Skeletal muscle cell (primary cell): ENCODE data around the gene IFNA7.

DNA sequence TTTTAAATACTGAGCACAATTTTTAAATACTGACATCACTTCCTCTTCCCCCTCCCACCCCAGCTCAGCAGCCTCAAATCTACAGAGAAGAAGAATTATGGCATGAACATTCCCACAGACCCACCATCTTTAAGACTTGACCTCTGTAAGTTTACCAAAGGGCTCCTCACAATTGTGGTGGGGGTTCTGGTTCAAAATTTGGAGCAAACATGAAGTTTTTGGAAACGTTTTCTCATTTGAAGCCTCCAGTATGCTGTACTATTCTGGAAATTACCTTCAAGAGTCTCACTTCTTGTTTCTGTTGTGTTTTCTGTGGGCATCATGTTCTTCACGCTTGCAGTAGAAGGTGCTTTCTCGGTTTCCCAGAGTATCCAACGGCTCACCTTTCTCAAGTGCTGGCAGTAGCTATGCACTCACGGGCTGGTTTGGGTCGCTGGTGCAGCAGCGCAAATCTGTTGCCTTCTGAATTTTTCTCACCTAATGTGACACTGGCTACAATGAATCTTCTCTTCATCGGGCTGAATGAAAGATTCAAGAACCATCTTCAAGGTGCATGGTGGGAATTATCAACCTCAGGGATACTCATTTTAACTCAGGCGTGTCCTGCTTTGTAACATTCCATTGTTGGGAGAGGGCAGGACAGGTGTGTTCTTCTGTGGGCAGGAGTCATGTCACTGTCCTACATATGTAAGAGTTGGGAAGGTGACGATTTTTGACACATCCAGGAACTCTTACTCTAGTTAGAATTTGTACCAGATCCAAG is 42.9 kb downstream of the ACER2 start:
- RRBS: no CpG with 5 or more reads among the region's 10 CpGs

DNA sequence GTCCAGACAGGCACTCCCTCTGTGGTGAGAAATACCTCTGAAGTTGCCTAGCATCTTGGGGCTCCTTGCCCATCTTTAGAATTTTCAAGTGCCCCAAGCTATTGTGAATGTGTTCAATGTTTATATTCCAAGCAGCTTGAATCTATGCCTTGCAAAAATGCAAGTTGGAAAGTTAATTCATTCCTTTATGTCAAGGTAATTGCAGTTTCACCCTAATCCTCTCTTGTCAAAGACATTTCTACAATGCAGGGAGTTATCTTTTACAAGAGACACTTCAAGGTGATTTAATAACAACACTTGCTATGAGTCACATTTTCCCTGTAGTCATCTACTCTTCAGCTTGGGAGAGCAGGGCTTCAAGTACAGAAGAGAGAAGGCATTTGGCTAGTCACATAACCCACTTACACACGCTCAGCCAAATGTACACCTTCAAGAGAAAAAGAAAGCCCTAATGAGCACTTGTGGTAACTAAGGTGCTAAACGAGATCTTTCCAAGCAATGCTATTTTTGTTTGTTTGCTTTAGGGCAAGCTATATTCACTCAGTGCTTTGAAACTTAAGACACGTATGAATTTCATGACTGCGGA is 302.4 kb downstream of the MLLT3 start:
- RRBS: no CpG with 5 or more reads among the region's 4 CpGs

GRCh38 chr9:20684385-20685108 is 488 bp downstream of the FOCAD start:
- RRBS: under 1% methylated on average over 8 of the region's 35 CpGs

DNA sequence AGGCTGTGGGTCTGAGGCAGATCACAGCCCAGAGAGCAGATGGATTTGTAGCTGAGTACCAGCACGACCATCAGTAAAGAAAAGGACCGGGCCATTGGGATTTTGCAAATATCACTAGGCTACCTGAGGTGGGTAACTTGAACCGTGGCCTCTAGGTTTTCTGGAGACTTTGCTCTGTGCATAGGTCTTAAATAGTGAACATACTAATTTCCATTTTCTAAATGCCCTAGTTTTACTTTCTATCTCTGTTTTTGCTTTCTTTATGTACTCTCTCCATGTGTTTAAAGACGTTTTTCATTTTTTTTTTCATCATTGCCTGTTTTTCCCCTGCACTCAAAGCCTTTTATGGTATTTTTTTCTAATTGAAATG is at the start of gene IFNA7:
IFNA7 (minus strand) TSS at position 135 of the 370 bp plus-strand sequence.
- RRBS: no CpG with 5 or more reads among the region's 4 CpGs

DNA sequence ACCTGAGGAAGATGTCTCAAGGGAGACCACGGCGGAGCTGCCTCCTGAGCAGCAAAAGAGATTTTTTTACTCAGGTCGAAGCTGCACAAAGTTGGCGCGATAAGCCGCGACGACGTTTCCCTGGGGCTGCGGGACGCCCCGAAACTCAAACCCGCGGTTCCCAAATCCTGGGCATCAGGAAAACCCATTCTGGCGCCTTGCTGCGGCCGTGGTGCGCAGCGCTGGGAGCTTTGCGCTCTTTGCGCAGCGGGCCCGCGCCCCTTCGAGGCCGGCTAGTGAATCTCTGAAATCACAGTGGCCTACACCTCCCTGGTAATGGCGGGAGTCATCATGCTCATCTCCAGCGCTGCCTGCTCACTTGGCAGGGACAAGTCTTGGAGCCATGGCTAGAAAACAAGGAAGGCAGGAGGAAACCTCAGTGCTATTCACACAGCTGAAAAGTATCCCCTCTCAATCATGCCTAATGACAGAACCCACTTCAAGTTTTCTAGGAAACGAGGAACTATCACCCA is 6.1 kb upstream of the IFNA8 start:
- RRBS: no CpG with 5 or more reads among the region's 29 CpGs

DNA sequence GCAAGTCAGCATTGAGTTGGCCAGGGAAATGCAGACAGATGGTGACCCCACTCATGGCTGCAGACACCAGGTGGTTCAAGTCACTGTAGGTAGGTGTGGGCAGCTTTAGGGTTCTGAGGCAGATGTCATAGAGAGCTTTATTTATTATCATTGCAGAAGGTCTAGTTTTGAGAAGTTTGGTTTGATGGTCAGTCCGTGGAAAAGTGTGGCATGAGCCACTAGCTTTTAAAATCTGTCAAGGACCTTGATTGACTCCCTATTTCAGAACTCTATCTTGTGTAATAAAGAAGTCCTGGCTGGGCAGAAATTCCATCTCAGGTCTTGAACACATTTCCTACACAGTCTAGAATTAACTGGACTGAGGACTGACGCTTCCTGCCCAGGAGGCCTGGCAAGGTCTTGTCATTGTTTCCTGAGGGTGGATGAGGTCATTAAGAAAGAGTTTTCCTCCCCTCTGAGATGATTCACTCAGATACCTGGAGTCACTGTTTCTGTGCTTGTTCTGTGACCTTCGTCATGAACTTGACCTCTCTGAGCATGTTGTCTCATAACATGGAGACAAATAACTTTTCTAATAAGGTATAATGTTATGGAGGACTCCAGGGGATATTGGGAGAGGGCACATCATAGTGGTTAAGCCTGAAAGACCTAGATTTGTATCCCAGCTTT is 9.9 kb downstream of the MTAP start:
- RRBS: no CpG with 5 or more reads among the region's 3 CpGs

DNA sequence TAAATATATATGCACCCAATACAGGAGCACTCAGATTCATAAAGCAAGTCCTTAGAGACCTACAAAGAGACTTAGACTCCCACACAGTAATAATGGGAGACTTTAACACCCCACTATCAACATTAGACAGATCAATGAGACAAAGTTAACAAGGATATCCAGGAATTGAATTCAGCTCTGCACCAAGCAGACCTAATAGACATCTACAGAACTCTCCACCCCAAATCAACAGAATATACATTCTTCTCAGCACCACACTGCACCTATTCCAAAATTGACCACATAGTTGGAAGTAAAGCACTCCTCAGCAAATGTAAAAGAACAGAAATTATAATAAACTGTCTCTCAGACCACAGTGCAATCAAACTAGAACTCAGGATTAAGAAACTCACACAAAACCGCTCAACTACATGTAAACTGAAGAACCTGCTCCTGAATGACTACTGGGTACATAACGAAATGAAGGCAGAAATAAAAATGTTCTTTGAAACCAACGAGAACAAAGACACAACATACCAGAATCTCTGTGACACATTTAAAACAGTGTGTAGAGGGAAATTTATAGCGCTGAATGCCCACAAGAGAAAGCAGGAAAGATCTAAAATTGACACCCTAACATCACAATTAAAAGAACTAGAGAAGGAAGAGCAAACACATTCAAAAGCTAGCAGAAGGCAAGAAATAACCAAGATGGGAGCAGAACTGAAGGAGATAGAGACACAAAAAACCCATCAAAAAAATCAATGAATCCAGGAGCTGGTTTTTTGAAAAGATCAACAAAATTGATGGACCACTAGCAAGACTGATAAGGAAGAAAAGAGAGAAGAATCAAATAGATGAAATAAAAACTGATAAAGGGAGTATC is 63.3 kb downstream of the CDKN2A start:
- RRBS: no CpG with 5 or more reads among the region's 4 CpGs

DNA sequence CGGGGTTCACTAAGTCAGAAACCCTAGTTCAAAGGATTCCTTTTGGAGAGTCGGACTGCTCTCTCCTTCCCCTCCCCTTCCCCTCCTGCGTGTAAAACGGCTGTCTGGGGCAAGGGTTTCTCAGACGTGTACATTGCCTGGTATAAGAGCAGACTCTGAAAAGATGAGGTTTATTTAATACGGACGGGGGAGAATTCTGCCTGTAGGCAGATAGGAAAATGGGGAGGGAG is 756 bp upstream of the CDKN2A start:
- RRBS: no CpG with 5 or more reads among the region's 7 CpGs

- RRBS: no CpG with 5 or more reads among the region's 4 CpGs
Observed at GRCh38 chr9:22039159-22039468, 30.0 kb upstream of the CDKN2B start.

GRCh38 chr9:22109004-22109469 is 99.9 kb upstream of the CDKN2B start:
- RRBS: no CpG with 5 or more reads among the region's 3 CpGs

- RRBS: no CpG with 5 or more reads among the region's 7 CpGs
Observed at GRCh38 chr9:22112799-22113222, 103.7 kb upstream of the CDKN2B start.

DNA sequence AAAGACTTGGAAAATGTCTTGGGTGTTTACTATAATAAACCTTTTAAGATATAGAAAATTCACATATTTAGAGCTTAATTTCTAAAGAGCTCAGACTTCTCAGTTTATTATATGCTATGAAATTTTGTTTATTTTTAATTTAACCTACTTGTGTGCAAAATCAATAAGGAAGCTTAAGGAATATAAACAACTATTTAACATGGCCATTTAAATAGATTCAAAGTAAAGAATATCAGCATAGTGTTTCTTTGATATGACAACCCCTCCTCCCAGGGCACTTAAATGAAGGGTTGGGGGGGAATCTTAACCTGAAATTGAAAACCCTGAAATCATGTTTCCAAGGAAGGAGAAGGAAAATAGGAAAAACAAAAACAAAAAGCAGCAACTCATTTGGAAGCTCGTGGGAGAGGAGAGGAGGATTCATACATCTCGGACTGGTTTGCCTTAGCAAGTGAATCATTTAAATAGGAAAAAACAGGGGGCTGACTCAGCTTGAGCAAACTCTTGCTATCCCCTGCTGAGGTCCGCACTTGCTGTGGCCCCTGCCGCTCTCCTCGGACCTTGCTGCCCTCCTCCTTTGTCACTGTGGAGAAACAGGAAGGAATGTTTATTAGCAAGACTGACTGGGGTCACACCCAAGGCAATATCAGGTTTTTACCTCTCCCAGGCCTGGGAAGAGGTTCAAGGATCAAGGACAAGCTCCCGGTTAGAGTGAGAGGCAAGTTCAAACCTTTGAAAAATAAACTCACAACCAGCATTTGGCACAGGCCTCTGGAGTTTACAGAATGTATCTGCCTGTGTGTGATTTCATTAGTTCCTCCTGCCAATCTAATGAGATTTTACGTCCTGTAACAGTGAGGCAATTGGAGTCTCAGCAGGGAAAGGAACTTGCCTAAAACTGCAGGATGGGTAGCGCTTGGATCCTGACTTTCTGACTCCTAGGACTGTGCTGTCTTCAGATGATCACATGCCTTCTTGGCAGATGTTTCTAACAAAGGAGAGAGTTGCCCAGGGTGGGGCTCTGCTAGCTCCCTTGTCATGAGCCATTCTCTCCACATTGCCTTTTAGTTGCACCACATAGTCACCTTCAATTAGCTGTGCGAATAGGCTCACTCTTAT is 108.4 kb upstream of the CDKN2B start:
- RRBS: no CpG with 5 or more reads among the region's 9 CpGs

GRCh38 chr9:22820668-22820961 is 374.0 kb downstream of the DMRTA1 start:
- RRBS: no CpG with 5 or more reads among the region's 8 CpGs

GRCh38 chr9:26746648-26747169 is 145.9 kb downstream of the CAAP1 start:
- RRBS: no CpG with 5 or more reads among the region's 3 CpGs

DNA sequence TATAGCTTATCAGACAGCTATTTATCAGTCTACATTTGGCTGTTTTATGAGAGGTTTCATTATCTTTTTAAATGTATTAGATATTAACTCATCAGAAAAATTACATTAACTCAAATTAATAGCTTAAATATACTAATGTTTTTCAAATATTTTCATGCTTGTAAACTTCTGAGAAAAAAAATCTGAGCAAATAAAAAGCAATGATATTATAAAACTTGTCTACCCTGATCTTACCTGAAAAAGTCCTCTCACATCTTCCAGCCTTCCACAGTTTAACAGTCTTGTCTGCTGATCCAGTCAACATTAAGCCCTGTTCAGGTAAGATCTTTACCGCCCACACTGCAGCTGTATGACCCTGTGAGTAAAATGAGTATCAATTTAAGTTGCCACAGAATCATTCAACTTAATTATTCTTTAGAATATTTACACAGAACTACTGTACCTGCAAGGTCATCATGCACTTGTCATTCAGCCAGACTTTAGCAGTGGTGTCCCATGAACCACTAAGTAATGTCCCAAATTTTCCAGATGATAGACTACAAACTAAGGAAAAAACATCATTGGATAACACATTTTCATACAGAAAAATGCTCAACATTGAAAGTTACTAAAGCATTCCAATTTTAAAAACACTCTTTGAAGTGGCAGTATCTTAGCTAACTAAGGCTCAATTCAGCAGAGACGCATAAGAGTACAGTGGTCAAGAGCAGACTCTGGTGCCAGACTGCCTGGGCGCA is 19.0 kb downstream of the PLAA start:
- RRBS: no CpG with 5 or more reads among the region's 3 CpGs

GRCh38 chr9:27003449-27003815 is 2.0 kb downstream of the LRRC19 start:
- RRBS: no CpG with 5 or more reads among the region's 3 CpGs

DNA sequence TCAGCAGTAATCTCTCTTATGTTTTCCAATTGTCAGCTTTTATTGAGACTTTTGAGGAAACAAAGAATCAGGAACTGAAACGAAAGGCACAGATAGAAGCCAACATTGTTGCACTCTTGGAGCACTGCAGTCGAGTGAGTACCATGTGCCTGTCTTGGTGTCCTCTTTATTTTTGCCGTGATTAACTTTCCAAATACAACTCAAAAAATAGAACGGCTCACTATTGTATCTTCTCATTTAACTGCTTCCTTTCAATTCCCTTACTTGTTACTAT is 41.7 kb upstream of the LRRC19 start:
- RRBS: no CpG with 5 or more reads among the region's 4 CpGs

GRCh38 chr9:27109634-27109965 is 575 bp downstream of the TEK start:
- RRBS: no CpG with 5 or more reads among the region's 1 CpG

DNA sequence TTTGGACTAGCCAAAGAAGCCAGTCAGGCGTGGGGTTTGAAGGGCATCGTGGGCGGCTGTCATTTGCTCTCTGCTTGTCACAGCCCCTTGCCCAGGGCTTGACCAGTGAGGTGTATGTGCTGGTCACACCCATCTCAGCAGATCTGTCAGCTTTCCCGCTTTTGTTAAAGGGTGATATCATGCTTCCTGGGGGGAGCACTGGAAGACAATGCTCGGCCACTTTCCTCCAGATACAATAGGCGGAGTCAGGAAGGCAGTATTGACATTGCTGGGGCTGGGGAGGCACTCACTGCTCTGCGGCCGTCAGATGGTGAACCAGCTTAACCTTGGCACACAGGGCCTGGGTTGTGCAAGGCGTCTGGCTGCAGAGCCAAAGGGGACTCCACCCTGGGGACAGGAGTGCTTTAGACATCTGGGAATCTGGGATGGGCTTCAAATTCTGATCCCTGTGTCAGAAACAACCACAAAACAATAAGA is 8.7 kb downstream of the TEK start:
- RRBS: no CpG with 5 or more reads among the region's 9 CpGs

GRCh38 chr9:27337954-27338794 is 41.2 kb upstream of the EQTN start:
- RRBS: no CpG with 5 or more reads among the region's 11 CpGs